Liver (tissue), 9 donors: ENCODE measurements around the gene CCKAR.

DNA sequence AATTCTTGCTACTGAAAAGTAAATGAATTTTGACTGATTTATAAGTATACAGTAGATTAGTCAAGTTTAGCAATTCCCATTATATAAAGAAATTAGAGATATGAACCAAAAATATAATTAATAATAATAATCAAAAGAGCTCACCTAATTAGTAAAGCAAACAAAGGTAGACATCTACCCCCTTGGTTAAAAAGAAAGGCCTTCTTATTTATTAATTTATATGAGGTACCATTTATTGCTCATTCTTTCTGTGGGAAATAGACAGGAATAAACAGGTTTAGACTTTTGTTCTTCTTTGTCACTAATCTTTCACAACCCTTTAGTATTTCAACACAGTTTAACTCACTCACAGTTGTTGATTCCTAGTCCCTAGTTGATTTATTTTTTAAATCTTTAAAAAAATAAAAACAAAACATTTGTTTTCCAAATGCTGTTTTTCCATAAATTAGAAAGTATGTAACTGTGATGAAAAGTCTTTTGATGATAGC, 5.6 kb downstream of the PPARGC1A start:
- PRO-cap, 5 experiments: peak in 2 of 5 experiments; most common plus-strand start position 322 of the sequence (in 1); most common minus-strand start position 258 of the sequence (in 1)
- RAMPAGE, long total RNA, 2 experiments: no peak in any of the 2 experiments

DNA sequence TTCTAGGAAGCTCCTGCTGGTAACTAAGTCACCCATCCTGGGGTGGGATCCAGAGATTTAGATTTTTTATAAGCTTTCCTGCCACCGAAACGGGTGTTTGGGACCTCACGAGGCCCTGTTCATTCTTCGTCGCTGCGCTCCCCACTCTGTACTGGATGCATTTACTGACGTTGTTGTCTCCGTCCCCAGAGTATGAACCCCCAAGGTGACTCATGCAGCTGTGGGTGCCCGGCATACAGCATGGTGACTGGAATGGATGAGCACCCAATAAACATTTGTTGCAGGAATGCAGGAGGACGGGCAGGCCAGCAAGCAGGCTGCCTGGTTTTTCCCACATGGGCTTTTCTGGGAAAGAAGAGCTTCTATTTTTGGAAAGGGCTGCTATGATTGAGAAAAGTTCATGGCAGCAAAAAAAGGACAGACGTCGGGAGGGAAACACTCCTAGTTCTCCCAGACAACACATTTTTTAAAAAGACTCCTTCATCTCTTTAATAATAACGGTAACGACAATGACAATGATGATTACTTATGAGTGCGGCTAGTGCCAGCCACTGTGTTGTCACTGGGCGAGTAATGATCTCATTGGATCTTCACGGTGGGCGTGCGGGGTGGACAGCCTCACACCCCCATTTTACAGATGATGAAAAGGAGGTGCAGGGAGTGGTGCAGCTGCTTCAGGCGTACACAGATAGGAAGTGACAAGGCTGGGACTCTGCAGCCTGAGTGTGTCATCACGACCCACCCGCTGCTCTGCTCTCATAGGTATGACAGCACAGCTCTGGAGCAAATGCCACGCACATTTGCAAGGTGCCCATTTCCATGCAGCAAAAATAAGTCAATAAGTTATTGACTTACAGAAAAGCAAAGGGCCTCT, 748 bp upstream of the SOD3 start:
- PRO-cap, 5 experiments: peak in 1 of 5 experiments; most common minus-strand start position 153 of the sequence (in 1)
- RAMPAGE, long total RNA, 2 experiments: no peak in any of the 2 experiments
- RRBS: no CpG with 5 or more reads among the region's 23 CpGs

- PRO-cap, 5 experiments: no peak in any of the 5 experiments
- RAMPAGE, long total RNA, 2 experiments: no peak in any of the 2 experiments
- RRBS: no CpG with 5 or more reads among the region's 9 CpGs
Observed at GRCh38 chr4:24842289-24842630, 46.9 kb downstream of the SOD3 start.

GRCh38 chr4:25397944-25398883, 21.2 kb downstream of the ANAPC4 start:
- PRO-cap, 5 experiments: no peak in any of the 5 experiments
- RAMPAGE, long total RNA, 2 experiments: no peak in any of the 2 experiments
- RRBS: no CpG with 5 or more reads among the region's 3 CpGs

- PRO-cap, 5 experiments: no peak in any of the 5 experiments
- RAMPAGE, long total RNA, 2 experiments: no peak in any of the 2 experiments
- RRBS: no CpG with 5 or more reads among the region's 7 CpGs
Observed at GRCh38 chr4:25399400-25400464, 22.7 kb downstream of the ANAPC4 start.

DNA sequence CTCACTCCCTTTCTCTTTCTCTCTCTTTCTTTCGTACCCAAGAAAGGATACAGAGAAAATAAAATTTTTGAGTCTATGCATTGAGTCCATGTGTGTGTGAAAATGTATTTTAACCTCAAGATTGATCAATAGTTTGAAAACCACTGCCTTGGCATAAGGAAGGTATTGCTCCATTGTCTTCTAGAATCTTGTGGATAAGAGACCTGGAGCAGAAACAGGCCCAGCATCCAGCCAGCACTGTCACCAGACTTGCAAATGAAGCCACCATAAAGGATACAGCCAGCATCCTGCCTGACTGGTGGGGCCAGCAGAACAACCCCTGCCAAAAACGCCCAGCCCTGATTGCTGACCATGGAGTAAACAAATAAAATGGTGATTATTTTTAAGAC, 26.4 kb downstream of the SLC34A2 start:
- PRO-cap, 5 experiments: peak in 3 of 5 experiments; most common minus-strand start position 247 of the sequence (in 3)
- RAMPAGE, long total RNA, 2 experiments: no peak in any of the 2 experiments
- RRBS: no CpG with 5 or more reads among the region's 2 CpGs

GRCh38 chr4:25802134-25802525, 60.7 kb downstream of the SEL1L3 start:
- PRO-cap, 5 experiments: no peak in any of the 5 experiments
- RAMPAGE, long total RNA, 2 experiments: no peak in any of the 2 experiments
- RRBS: no CpG with 5 or more reads among the region's 3 CpGs

DNA sequence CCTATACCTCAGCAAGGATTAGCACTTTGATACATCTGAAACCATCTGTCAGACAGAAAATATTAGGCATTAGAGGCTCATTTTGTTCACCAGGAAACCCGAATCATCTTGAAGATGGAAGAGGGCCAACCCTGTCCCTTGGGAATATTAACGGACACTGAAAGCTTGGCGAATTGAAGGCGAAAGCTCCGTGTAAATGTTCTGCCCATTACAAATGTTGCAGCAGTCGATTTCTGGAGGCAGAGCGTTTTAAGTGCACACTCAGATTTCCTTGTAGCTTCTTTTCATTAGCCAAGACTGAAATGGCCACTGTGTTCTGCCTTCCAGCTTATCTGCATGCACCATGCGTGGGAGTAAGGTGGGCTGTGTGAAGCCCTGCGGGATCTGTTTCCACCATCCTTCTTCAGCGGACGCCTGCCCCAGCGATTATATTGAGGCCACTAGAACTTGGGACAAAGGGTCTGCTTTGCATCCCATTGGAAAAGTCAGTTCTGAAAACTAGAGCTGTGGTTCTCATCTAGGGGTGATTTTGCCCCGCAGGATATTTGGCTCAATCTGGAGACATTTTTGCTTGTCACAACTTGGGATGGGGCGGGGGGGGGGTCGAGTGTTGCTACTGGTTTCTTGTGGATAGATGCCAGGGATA, 1.4 kb downstream of the SMIM20 start:
- PRO-cap, 5 experiments: no peak in any of the 5 experiments
- RAMPAGE, long total RNA, 2 experiments: no peak in any of the 2 experiments
- RRBS: no CpG with 5 or more reads among the region's 15 CpGs

GRCh38 chr4:25919697-25920204, 5.7 kb downstream of the SMIM20 start:
- PRO-cap, 5 experiments: no peak in any of the 5 experiments
- RAMPAGE, long total RNA, 2 experiments: no peak in any of the 2 experiments
- RRBS: no CpG with 5 or more reads among the region's 6 CpGs

- PRO-cap, 5 experiments: no peak in any of the 5 experiments
- RAMPAGE, long total RNA, 2 experiments: no peak in any of the 2 experiments
- RRBS: 73% methylated on average over 2 of the region's 4 CpGs
Observed at GRCh38 chr4:26001499-26001972, 87.5 kb downstream of the SMIM20 start.

GRCh38 chr4:26204184-26204564, 116.6 kb upstream of the RBPJ start:
- PRO-cap, 5 experiments: no peak in any of the 5 experiments
- RAMPAGE, long total RNA, 2 experiments: no peak in any of the 2 experiments
- RRBS: no CpG with 5 or more reads among the region's 7 CpGs

- PRO-cap, 5 experiments: no peak in any of the 5 experiments
- RAMPAGE, long total RNA, 2 experiments: no peak in any of the 2 experiments
- RRBS: no CpG with 5 or more reads among the region's 17 CpGs
Observed at GRCh38 chr4:26490019-26490674, at the start of gene CCKAR. Gene CCKAR, minus strand, starts transcription at chr4:26490484.

- PRO-cap, 5 experiments: no peak in any of the 5 experiments
- RAMPAGE, long total RNA, 2 experiments: no peak in any of the 2 experiments
- RRBS: no CpG with 5 or more reads among the region's 3 CpGs
Observed at GRCh38 chr4:26864770-26865382, 4.2 kb downstream of the STIM2 start.

DNA sequence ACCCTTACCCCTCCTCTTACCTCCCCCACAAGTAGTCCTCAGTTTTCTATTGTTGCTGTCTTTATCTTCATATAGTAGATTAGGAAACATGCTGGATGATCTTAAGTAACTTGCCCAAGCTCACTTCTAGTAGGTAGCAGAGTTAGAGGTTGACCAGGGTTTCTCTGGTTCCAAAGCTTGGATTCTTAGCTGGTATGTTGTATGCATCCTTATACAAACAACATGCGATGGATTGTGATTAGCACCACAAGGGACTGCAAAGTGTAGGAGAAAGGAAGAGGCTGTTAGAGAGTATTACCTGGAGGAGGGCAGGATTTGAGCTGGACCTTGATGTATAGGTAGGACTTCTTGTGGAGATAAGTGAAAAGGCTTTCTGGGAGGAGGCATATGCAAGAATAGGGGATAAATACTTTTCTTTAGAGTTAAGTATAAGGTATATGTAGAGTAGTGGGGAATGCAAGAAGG, 5.6 kb downstream of the STIM2 start:
- PRO-cap, 5 experiments: no peak in any of the 5 experiments
- RAMPAGE, long total RNA, 2 experiments: no peak in any of the 2 experiments
- RRBS: no CpG with 5 or more reads among the region's 1 CpG

GRCh38 chr4:27040339-27040887, 179.8 kb downstream of the STIM2 start:
- PRO-cap, 5 experiments: no peak in any of the 5 experiments
- RAMPAGE, long total RNA, 2 experiments: no peak in any of the 2 experiments
- RRBS: no CpG with 5 or more reads among the region's 7 CpGs

DNA sequence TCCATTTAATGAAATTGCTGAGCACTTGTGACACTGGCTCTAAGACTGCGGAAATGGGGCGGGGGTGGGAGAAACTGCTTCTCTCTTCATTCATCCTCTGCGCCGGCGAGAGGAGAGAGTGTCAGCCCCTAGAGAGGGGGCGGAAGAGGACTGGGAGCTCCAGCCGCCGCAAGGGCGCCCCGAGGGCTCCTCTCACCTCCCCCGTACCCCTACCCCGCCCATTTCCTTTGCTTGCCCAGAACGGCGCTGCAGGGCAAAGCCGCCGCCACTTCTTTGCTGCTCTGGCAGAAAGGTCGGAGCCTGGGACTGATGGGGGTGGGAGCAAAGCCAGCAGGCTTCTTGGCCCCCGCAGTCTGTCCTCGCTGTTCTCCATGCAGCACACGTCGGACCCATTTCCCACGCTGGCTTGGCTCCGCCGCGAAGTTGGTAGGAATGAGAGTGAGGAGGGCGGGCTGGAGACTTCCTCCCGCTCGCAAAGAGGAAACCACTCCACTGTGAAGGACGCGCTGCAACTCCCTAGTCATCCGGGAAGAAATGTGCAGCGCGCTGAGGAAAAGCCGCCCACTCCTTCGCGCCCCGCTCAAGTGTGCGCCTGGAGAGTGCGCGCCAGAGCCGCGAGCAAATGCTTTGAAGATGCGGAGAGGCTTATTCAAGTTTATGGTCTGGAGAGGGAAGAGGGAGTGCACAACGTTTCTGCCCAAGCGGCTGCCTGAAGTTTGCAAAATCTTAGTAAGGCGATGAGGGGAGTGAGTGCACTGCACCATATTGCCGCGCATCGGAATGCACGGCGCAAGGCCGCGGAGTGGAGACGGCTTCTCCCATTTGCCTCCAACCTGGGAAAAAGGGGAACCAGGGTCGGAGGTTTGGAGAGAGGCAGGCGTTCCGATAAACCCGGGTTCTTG, 2.8 kb upstream of the PCDH7 start:
- PRO-cap, 5 experiments: peak in 3 of 5 experiments; most common plus-strand start position 238 of the sequence (in 3); most common minus-strand start position 144 of the sequence (in 1)
- RAMPAGE, long total RNA, 2 experiments: no peak in any of the 2 experiments
- RRBS: 14% methylated on average over 2 of the region's 58 CpGs

- PRO-cap, 5 experiments: no peak in any of the 5 experiments
- RAMPAGE, long total RNA, 2 experiments: no peak in any of the 2 experiments
- RRBS: no CpG with 5 or more reads among the region's 2 CpGs
Observed at GRCh38 chr4:30808140-30808665, 88.0 kb downstream of the PCDH7 start.

DNA sequence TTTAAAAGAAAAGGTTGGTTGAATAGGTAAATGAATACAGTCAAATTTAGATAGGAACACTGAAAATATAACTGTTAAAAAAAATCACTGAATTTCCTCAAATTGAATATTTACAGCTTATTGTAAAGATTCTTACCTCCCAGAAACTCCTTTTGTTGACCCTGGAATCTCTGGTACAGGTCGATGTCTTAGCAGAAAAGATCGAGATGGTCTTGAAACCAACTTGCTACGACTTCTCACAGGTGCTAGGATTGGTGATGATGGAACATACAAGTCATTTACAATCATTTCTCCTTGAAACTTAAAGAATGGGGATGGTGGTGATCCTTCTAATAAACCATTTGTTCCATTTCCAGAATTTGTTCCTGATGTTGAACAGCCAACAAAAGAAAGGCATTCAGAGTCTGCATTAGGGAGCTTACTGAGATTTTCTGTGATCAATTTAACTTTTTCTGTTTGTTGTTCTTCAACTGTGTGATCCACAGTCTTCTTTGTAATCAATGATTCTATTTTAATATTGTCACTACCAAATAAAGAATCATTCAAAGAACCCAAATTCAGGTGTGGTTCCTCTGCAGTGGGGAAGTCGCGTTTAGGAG, 15.8 kb downstream of the ARAP2 start:
- PRO-cap, 5 experiments: no peak in any of the 5 experiments
- RAMPAGE, long total RNA, 2 experiments: no peak in any of the 2 experiments
- RRBS: no CpG with 5 or more reads among the region's 5 CpGs

GRCh38 chr4:36243813-36244236, 489 bp downstream of the ARAP2 start:
- PRO-cap, 5 experiments: peak in 4 of 5 experiments; most common plus-strand start chr4:36244202 (in 4); most common minus-strand start chr4:36243967 (in 4)
- RAMPAGE, long total RNA, 2 experiments: no peak in any of the 2 experiments
- RRBS: 1% methylated on average over 24 of the region's 28 CpGs

DNA sequence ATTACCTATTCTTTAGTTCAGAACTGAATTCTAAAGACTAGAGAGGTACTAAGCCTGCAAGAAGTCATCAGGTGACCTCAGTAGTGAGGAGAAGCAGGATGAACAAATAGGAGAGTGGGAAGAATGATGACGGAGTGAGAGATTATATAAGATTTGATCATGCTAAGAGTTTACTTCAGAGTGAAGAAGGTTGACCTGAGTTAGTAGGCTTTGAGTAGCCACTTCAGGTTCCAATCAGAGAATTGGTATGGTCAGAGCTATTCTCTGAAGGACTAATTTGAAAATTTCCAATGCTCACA, 1.6 kb downstream of the DTHD1 start:
- PRO-cap, 5 experiments: no peak in any of the 5 experiments
- RAMPAGE, long total RNA, 2 experiments: no peak in any of the 2 experiments
- RRBS: no CpG with 5 or more reads among the region's 1 CpG